Caco-2 (cell line): ENCODE results near the gene FAM47B.

GRCh38 chrX:31265915-31266531, 194.2 kb upstream of the FTHL17 start:
- PRO-cap: unidirectional peak, plus-strand start at chrX:31266365; unidirectional peak, plus-strand start at chrX:31266413
- RRBS: 3% methylated on average over 5 of the region's 20 CpGs

DNA sequence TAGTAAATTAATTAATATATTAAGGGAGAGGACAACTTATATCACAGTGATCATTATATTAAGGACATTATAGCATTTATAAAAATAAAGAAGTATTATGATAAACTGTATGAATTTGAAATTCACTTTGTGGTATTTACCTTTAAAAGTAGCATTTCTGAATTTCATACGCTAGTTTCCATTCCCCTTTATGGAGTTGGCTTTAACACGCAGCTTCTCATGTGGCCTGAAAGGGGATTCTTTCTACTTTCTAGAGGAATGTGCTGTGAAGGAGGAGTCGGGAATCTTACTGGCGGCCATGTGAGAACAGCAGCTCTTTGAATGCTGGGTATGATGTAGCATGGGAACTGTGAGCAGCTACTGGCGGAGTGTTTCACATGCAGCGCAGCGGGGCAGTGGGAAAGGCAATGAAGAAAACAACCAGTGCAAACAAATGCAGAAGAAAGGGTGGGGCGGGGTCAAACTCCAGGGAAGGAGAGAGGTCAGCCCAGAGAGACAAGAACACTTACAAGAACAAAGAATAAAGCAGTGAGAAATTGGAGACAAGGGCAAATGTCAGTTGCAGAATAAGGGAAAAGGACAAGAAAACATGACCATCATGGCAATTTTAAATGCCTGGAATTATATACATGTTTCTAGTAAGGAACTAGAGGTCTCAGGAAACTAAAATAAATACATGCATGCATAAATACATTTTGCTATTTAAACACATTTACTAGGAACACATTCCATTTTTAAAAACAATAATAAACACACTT, 363.8 kb upstream of the FTHL17 start:
- PRO-cap: no peak
- RRBS: no CpG with 5 or more reads among the region's 8 CpGs

DNA sequence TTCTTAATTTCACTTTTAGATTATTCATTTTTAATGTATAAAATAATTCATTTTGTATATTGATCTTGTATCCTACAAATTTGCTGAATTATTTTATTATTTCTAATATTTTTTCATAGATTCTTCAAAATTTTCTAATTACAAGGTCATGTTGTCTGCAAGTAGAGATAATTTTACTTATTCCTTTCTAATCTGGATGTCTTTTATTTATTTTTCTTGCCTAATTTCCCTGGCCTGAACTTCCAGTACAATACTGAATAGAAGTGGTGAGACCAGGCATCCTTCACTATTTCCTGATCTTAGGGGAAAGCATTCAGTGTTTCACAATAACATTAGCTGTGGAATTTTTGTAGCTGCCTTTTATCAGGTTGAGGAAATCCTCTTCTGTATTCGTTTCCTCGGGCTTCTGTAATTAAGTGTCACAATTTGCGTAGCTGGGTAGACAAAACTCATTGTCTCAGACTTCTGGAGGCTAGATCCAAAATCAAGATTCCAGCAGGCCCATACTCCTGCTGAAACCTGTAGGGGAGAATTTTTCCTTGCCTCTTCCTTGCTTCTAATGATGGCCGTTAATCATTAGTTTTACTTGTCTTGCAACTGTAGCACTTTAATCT, 598.3 kb upstream of the FTHL17 start:
- PRO-cap: no peak
- RRBS: no CpG with 5 or more reads among the region's 4 CpGs

DNA sequence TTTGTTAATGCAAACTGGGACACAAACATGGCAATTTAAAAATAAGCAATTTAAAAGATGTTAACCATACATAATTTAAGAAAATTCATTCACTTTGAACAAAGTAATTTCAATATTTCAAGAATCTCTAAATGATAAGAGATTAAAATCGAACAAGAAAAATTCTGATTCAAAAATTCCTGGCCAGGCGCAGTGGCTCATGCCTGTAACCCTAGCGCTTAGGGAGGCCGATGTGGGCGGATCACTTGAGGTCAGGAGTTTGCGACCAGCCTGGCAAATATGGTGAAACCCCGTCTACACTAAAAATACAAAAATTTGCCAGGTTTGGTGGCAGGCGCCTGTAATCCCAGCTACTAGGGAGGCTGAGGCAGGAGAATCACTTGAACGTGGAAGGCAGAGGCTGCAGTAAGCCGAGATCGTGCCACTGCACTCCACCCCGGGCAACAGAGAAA, 860.5 kb upstream of the FTHL17 start:
- PRO-cap: no peak
- RRBS: no CpG with 5 or more reads among the region's 12 CpGs

- PRO-cap: no peak
- RRBS: no CpG with 5 or more reads among the region's 3 CpGs
Observed at GRCh38 chrX:32365006-32365450, 846.3 kb downstream of the DMD start.

- PRO-cap: no peak
- RRBS: 98% methylated on average over 5 of the region's 25 CpGs
Observed at GRCh38 chrX:33041261-33041645, 170.1 kb downstream of the DMD start.

- PRO-cap: no peak
- RRBS: no CpG with 5 or more reads among the region's 6 CpGs
Observed at GRCh38 chrX:33203774-33204653, 7.3 kb downstream of the DMD start.

- PRO-cap: no peak
- RRBS: no CpG with 5 or more reads among the region's 10 CpGs
Observed at GRCh38 chrX:34942738-34942937, at the start of gene FAM47B. Gene FAM47B (plus strand): TSS chrX:34942796.

DNA sequence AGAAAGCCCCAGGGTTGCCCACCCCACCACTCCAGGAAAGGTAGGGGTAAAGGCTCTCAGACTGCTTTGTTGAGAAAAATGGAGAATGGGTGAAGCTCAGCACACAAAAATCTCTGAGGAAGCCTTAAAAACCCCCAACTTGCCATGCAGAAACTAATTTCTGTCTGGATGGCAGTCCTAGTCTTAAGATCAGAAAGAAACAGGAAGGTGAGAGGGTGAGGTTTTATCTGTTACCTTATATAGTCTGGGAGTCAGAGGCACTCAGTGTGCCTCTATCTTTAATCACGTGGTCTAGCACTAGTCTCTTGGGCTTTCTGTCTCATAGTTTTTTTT, 6.7 kb downstream of the CYBB start:
- PRO-cap: no peak
- RRBS: no CpG with 5 or more reads among the region's 1 CpG

GRCh38 chrX:38233819-38234406, 13.2 kb upstream of the SRPX start:
- PRO-cap: no peak
- RRBS: no CpG with 5 or more reads among the region's 1 CpG

DNA sequence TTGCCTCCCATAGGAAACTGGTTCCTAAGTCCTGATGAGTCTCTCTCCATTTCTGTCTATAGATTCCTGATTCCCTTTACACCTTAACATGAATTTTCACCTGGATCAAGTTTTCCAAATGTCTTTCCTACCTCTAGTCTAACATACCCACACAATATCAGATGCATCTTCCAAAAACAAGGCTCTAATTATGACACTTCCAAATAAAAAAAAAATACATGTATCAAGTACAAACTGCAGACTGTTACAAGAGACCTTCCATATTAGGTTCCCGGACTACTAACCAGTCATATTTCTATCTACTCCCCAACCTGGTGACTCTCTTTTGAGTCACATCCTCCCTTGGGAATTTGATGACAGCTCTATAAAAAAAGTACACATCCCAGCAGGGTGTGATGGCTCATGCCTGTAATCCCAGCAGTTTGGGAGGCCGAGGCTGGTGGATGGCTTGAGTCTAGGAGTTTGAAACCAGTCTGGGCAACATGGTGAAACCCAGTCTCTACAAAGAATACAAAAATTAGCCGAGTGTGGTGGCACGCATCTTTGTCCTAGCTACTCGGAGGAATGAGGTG, 14.9 kb downstream of the RPGR start:
- PRO-cap: no peak
- RRBS: no CpG with 5 or more reads among the region's 5 CpGs

DNA sequence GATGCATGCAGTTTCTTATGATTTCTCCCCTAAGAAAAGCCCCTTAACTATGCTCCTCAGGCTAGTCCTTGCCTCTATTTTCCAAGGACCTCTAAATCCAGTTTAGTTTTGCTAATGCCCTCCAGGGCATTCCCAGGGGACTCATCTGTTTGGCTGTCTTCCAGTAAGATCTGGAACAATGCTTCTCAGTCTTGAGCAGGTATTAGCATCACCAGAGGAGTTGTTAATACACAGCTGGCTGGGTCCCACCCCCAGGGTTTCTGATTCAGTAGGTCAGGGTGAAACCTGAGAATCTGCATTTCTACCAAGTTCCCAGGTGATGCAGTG, 56.9 kb downstream of the OTC start:
- PRO-cap: no peak

- PRO-cap: no peak
- RRBS: no CpG with 5 or more reads among the region's 8 CpGs
Observed at GRCh38 chrX:38612209-38612810, 51.0 kb downstream of the TSPAN7 start.

DNA sequence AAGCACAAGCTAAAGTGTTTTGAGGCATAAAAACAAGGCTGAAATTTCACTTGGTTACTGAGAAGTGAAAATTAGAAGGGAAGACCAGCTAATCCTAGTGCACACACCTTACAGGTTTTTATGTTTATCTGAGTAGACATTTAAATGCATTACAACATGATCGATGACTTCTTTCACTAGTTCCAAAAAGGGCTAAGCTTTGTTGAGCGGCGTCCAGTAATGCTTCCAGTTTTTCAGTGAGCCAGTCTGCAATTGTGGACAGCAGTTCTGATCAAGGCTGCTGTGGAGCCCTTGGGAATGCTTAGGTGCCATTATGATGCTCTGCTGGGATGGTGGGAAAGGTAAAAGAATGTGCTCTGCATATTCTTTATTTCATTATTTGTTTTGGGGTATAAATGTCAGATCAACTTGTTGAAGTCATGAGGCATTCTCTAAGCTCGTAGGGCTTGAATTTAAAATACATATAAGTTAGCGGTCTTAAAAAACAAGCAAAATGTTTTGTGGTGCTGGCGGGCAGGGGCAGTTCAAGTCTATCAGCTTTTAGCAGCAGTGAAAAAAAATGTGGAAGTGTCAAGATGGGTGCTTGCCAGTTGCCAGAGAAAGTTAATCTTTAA, 5.6 kb downstream of the MID1IP1 start:
- PRO-cap: no peak
- RRBS: no CpG with 5 or more reads among the region's 6 CpGs

DNA sequence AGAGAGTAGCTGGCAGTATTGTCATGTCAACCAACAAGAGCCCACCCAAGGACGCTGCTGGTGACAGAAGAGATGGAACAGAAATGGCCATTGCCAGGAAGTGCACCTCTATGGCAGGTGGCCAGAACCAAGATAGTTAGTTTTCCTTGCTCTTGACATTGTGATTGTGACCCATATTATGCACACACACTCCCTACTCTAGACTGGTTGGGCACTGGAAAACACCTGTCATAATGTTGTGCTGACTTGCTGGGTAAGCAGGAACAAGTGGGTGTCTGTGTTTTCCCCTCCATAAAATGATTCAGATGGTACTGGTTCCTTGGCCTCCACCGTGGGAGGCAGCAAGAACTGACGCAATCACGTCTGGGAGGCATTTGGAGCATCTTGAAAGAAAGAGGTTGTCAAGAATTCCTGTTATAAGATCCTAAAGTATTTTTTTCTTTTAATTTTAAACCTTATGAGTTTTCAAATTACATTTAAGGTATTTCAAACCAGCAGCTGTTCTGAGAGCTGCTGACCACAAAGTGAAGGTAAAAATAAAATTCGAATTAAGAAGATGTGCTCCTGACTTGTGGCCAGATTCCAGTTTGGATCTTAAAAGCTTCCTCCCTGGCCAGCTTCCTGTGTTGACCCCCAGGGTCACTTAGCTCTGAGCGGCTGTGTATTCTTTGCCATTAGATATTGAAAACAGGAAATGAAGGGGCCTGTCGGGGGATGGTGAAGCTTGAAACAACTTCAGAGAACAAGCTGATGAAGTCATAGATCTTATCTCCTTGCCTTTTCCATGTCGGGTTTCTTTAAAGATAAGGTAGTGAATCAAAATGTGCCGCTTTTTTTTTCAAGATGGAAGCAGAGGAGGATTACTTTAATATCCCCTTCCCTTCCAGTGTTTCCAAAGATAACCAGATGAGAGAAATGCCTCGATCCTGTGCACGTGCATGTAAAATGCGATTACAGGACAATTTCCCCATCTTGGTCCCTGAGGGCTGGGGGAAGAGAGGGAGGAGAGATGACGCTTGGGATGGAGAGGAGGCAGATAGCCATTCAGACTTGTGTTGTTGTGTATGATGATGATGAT, 508.2 kb downstream of the MID1IP1 start:
- PRO-cap: no peak
- RRBS: no CpG with 5 or more reads among the region's 13 CpGs

DNA sequence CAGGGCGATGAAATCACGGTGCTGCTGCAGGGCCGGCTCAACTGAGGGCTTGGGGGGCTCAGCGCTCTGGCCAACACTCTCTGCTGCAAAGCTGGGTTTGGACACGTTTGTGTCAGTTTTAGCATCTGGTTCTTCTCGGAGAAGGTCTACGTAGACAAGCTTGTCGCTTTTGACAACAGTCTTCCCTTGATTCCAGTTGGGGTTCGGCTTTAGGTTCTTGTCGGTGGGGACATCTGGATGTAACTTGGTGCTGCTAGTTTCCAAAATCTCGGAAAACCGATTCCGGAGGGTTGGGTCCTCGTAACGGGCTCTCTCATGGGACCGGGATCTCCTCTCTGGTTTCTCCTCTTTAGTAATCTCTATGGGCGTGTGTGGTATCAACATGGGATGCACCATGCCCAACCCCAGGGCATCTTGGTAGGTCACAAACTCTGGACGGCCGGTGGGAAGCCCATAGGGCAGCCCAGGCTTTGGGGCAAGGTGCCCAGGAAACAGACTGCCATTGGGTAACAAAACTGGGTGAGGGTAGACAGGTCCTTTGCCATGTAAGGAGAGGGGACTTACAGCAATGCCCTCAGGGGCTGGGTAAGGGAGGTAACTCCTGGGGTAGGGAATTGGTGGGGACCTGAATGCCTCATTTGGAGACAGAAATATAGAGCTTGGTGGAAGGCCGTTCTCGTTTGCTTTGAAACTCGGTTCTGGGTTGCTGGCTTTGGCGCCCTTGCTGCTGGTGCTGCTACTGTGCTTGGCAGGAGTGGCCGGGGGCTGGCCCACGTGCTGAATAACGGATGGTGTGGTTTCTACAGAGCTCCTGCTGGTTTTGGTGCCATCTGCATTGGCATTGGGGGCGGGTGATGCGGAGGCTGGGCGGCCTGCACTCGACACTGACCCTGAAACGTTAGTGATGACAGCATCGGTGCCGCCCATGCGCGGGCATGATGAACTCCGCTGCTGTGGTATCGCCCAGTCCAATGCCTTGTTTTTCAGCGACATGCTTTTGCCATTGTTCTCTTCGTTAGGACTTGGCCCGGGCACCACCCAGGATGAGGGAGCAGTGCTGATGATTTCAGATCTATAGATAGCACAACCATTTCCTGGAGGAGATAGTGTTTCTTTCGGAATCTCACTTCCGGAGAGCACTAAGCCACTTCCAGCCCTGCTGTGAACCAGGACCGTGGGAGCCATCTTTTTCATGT, 24.6 kb downstream of the BCOR start:
- PRO-cap: no peak
- RRBS: 88% methylated on average over 7 of the region's 43 CpGs

DNA sequence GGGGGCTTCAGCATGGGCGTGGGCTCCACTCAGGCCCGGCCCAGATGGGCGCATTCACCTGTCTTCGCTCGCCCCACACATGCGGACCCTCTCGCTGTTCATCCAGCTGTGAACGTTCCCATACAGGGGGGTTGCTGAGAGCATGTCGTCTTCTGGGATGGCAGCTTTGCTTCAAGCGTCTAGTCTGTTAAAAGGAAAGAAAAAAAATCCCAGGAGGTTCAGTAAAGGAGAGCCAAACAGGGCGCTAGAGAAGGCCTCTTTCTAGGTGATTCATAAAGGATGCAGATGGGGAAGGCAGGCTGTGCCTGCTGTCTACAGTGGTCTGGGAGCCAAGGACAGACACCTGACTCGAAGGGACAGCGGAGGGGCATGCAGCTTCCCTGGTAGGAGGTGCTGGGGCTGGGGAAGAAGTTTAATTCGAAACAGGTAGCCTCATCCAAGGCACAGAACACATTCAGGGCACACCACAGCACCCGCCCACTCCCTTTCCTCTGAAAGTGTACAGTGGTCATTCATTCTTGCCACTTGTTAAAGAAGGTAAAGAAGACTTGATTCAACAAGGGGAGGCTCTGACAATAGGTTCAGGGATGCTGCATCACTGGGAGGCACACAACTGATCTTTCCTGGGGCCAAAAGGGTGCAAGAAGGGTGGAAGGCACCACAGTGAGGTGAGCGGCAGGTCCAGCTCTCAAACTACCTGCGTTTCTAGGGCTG, 19.8 kb downstream of the BCOR start:
- PRO-cap: no peak
- RRBS: no CpG with 5 or more reads among the region's 17 CpGs

DNA sequence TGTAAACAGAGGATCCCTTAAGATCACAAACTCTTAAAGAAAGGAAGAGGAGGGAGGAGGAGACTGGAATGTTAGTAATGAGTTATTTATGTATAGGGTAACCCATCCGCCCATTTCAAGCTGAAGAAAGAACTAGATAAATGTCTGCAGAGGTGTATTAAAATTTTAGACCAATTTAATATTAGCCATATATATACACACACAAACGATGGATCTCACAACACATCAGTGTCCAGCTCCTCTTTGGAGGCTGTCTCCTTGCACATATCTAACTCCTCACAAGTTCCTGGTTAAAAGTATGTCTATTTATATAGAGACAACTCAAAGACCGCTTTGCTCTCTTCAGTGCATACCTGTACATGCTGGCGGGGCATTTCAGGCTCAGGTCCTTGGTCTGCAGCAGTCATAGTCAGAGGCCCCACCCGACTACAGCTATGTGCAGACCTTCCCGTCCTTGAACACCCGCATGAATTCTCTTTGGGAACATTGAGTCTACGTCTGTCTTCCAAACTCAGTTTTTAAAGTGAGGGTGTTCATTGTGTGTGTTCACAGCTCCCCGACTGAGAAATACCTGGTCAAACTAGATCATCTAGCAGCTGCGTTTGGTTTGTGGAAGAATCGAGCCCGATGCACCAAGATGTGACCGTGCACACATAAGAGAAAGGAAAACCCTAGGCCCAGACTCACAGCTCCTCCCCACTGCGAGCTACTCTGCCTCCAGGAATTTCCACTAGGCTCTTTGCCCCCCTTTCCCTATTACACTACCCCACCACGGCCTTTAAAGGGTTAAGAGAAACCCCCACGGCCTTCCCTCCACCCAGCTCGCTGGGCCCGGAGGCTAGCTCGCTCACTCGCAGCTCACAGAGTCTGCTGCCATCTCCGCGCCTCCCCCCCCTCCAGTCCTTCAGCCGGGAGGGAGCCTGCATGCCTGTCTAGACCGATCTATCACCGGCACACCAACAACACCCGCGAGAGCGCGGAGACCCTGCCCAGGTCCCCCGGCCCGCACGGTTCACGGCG, 4.1 kb downstream of the BCOR start:
- PRO-cap: no peak
- RRBS: 12% methylated on average over 13 of the region's 34 CpGs

GRCh38 chrX:40098987-40099459, 1.3 kb upstream of the BCOR start:
- PRO-cap: unidirectional peak, minus-strand start at chrX:40099164
- RRBS: 6% methylated on average over 8 of the region's 41 CpGs

GRCh38 chrX:40153893-40154647, 56.3 kb upstream of the BCOR start:
- PRO-cap: bidirectional peak, plus-strand start at chrX:40154312, minus-strand start at chrX:40154012; bidirectional peak, plus-strand start at chrX:40154485, minus-strand start at chrX:40154433
- RRBS: 10% methylated on average over 2 of the region's 60 CpGs